Cardiac septum (tissue), 1 donor: ENCODE results near the genes PPP1R3G and F13A1.

DNA sequence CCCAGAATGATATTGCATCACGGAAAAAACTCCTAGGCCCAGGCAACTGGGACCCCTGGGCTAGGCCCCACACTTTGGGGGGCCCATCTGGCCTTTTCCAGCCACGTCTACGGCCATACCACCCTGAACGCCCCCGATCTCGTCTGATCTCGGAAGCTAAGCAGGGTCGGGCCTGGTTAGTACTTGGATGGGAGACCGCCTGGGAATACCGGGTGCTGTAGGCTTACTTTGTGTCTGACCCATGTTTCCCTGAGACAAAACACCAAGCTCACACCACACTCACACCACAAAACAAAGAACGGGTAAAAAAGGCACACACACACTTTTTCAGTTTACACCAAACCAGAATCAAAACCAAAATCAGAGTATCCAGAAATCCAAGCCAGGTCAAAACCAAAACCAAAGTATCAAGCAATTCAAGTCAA is 292.5 kb upstream of the ECI2 start:
- PRO-cap = no peak

GRCh38 chr6:4435833-4436090 is 300.4 kb upstream of the ECI2 start:
- PRO-cap = unidirectional peak, minus-strand start at chr6:4436025

DNA sequence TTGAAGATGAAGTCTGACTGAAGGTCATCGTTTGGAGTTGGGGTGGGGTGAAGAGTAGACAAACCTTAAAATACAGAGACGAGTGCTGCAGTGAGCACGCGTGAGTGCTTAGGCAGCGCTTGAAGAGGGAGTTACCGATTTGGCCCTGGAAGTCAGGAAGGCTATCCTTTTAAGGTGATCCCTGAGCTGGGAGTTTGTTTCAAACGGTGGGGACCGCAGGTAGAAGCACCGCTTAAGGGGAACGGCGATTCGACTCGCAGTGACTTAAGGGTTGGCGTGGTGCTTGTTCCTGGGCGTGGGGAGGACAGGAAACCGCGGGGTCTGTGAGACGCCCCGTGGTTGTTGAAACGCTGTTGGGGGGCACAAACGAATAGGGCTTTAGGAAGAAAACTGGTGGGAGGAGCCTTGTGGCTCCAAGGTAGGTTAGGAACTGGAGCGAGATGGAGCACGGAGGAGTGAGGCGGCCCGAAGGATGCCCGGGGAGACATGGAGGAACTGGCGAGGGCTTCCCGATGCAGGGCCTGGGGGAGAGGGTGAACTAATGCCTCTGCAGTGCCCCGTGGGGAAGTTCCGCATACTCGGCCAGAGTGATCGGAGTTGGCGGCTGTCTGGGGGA is 1.4 kb upstream of the CDYL start:
- PRO-cap = unidirectional peak, plus-strand start at position 197 of the sequence

DNA sequence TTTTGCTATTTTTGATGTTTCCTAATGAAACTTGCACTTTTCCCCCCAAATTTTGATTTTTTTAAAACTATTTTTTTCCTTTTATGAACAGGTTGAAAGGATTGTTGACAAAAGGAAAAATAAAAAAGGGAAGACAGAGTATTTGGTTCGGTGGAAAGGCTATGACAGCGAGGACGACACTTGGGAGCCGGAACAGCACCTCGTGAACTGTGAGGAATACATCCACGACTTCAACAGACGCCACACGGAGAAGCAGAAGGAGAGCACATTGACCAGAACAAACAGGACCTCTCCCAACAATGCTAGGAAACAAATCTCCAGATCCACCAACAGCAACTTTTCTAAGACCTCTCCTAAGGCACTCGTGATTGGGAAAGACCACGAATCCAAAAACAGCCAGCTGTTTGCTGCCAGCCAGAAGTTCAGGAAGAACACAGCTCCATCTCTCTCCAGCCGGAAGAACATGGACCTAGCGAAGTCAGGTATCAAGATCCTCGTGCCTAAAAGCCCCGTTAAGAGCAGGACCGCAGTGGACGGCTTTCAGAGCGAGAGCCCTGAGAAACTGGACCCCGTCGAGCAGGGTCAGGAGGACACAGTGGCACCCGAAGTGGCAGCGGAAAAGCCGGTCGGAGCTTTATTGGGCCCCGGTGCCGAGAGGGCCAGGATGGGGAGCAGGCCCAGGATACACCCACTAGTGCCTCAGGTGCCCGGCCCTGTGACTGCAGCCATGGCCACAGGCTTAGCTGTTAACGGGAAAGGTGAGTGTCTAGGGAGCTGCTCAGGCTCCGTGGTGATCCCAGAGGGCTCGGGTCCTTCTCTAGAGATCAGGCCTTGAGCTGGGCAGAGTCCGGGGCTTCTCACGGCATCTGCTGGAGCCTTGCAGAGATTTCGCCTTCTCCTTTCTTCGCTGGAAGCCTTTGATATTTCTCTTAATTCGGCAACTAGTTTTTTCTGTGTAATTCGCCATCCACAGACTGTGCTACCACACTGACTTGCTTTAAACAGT is 111.9 kb downstream of the RPP40 start:
- PRO-cap = no peak

GRCh38 chr6:4901538-4902187 is 102.2 kb downstream of the RPP40 start:
- PRO-cap = no peak

DNA sequence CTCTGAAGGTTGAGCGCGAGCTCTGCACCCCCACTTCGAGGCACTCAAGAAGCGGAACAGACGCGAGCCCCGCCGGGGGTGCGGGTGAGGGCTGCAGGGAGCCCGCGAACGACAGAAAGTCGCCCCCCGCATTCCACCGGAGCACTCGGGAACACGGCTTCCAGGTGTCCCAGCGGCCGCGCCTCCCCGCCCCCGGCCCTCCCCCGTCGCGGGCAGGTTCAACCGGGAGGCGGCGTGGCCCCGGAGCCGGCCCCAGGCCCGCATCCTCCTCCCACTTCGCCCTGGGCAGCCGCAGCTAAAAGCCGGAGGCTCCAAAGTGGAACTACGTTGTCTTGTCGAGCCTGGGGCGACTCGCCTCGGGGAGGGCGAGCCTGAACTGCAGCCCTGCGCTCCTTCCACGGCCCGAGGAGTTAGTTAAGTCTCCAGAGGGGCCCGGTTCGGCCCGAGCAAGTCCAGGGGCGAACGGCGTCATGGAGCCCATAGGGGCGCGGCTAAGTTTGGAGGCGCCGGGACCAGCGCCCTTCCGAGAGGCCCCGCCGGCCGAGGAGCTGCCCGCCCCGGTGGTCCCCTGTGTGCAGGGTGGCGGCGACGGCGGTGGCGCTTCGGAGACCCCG is at the start of gene PPP1R3G:
Gene PPP1R3G, plus strand, starts transcription at position 326 of the 614 bp plus-strand sequence.
- PRO-cap = unidirectional peak, plus-strand start at position 325 of the sequence

DNA sequence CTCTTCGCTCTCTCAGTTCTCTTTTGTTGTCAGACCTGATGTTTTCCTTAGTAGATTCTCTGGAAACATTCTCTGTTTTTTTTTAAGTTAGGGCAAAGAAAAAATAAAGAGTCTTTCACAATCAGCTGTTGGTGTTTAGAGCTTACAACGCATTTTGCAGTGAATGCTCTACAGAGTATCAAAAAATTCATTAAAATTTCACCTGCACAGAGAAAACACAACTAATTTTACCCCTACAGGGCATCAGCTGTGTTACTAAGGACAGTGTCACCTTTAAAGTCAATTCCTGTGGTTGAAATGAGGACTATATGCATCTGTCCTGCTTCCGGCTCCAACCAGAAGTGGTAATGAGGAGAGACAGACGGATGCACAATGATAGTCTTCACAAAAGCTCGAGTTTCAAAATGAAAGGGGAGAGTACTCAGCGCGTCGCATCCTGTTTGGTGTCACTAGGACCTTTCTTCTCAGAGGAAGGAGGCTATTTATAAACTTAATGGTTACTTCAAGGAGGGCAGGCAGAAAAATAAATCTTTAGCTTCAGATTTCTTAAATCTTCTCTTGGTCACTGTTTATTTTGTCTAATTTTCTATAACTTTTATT is 86.6 kb downstream of the LYRM4 start:
- PRO-cap = unidirectional peak, minus-strand start at position 374 of the sequence

GRCh38 chr6:5309309-5309822 is 48.1 kb downstream of the FARS2 start:
- PRO-cap = no peak

DNA sequence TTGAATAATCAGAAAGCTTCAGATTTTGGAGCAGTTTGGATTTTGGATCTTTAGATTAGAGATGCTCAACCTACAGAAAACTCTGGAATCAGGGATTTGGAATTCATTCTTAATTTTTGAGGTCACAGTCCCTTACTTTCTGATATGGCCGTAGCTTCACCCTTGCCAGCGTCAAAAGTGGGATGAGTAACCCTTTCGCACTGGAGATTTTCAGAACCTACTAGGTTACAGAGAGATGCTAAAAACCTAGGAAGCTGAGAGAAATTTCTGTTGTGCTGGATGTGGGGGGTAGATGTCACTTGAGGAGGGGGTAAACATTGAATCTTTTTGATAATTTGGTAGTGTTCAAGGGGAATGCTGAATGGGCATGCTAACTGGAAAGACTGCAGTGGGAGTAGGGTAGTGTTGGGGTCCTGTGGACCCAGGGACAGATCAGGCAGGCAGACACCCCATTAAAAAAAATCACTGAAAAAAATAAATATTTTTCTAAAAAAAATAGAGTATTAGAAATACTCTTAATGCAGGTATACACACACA is 355.4 kb downstream of the FARS2 start:
- PRO-cap = no peak

DNA sequence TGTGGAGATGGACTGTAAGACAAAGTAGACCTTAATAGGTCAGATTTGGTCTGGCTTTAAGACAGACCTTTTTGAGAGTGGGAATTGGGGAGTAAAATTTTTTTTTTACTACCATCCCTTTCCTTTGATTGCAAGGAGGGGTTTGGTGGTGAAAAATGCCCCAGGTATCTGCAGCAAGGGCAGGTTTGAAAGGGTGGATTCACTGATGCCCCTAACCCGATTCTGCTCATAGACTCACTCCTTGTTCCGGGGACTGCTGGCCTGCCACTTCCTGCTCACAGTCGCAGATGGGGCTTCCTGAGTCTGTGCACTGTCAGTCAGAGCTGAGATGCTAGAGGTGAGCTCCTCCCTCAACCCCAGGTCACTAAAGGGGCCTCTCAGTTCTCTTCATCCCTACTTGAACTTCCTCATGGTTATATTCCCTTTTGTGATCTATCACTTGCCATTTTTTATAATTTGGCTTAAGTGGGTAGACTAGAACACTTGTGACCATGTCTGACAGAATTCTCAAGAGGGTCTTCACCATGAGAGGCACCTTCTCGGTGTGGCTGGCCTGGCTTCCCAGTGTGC is 357.9 kb downstream of the FARS2 start:
- PRO-cap = no peak

GRCh38 chr6:5629571-5630453 is 368.5 kb downstream of the FARS2 start:
- PRO-cap = no peak

GRCh38 chr6:5653780-5654346 is 352.9 kb downstream of the NRN1 start:
- PRO-cap = no peak

DNA sequence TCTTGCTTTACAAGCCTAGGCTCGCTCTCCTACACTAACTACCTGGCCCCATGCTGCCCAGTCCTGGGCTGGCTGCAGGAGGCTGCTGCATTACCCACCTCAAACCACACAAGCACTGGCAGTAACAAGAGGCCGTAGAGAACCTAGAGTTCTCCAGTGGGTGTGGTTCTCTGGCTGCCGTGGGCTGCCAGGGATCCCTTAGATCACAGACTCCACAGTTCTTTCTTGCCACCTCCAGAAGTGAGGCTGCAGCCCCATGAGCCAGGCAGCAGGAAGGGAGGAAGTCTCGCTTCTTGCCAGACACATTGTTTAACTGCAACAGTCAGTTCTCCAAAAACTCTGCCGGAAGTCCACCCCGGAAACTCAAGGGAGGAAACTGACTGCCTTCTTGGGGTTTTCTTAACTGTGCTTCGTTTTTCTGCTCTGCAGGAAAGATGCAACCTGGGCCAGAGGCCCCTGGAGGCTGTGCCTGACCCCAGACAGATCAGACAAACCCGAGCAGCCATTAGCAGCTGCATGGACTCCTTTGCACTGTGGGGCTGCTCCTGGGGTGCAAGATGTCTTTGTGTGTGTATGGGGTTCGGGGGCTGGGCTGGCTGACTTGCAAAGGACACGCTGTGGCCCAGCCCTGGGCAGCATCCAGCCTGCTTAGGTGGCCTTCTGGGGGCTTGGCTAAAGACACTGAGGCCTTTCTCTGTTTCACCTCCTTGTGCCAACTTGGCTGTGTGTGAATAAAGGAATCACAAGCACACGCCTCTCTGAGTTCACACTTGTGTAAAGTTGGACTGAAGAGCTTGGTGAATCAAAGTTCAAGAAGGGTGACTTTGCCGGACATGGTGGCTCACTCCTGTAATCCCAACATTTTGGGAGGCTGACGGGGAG is 175.2 kb downstream of the NRN1 start:
- PRO-cap = no peak

- PRO-cap = unidirectional peak, minus-strand start at chr6:6320662
These were observed at the start of gene F13A1 for GRCh38 chr6:6320395-6321224. TSS of gene F13A1 (minus strand) at chr6:6320662.

GRCh38 chr6:6600626-6601018 is 12.1 kb downstream of the LY86 start:
- PRO-cap = no peak

DNA sequence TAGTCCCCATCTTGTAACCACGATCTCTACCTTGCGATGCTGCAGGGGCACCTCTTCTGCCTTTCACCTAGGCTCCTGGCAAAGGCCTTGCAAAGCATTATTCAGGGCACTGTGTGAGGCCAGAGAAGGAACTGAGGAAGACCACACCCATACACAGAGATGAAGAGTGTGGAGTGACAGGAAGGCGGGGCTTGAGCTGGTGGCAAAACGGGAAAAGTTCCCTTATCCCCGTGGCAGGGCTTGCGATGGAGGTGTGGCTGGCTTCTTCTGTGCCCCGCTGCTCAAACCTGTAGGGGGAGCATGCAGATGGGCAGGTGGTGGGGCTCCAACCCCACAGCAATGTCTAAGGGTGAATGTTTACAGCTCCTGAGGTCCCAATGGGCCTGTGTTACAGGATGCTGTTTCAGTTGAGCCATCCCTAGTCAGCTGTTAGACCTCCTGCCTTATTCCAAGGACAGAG is 105.8 kb downstream of the LY86 start:
- PRO-cap = no peak

- PRO-cap = no peak
These were observed 123.4 kb downstream of the LY86 start for GRCh38 chr6:6711986-6712277.

- PRO-cap = no peak
These were observed 162.2 kb downstream of the LY86 start for GRCh38 chr6:6750798-6751023.

DNA sequence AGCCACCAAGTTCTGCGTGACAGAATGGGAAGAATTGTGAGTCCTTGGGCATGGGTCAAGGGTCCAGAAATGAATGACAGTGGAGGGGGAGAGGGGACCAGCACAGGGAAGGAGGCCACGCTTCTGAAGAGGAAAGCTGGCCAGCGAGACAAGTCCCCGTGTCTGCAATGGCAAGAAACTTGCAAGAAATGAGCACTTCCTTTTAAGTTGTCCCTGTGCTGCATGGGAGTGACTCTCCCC is 242.2 kb upstream of the RREB1 start:
- PRO-cap = no peak

- PRO-cap = no peak
These were observed 222.0 kb upstream of the RREB1 start for GRCh38 chr6:6885351-6886663.